Thoracic aorta endothelial cell (primary cell): ENCODE data around the genes KDM8 and APOBR.

DNA sequence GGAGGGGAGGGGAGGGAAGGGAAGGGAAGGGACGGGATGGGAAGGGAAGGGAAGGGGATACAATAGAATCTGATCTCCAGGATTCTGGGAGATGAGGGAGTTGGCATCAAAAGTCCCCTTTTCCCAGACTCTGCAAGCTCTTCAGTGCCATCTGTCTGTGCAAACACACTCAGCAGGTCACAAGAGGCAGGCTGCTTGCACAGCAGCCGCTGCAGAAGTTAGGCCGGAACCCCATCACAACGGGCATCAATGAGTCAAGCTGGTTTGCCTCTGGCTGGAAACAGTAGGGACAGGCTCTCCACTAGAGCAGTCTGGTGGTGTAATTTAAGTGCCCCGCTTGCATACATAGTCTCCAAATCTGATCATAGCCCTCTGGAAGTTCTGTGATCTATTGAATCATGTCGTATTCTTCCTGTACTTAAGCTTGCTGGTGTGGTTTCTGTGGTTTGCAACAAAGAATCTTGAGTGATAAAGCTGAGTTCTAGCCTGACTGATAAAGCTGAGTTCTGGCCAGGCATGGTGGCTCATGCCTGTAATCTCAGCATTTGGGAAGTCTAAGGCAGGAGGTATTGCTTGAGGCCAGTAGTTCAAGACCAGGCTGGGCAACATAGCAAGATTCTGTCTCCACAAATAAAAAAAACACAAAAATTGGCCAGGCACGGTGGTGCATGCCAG lies 33.7 kb upstream of the KDM8 start:
- CAGE, long polyA plus RNA = no peak

DNA sequence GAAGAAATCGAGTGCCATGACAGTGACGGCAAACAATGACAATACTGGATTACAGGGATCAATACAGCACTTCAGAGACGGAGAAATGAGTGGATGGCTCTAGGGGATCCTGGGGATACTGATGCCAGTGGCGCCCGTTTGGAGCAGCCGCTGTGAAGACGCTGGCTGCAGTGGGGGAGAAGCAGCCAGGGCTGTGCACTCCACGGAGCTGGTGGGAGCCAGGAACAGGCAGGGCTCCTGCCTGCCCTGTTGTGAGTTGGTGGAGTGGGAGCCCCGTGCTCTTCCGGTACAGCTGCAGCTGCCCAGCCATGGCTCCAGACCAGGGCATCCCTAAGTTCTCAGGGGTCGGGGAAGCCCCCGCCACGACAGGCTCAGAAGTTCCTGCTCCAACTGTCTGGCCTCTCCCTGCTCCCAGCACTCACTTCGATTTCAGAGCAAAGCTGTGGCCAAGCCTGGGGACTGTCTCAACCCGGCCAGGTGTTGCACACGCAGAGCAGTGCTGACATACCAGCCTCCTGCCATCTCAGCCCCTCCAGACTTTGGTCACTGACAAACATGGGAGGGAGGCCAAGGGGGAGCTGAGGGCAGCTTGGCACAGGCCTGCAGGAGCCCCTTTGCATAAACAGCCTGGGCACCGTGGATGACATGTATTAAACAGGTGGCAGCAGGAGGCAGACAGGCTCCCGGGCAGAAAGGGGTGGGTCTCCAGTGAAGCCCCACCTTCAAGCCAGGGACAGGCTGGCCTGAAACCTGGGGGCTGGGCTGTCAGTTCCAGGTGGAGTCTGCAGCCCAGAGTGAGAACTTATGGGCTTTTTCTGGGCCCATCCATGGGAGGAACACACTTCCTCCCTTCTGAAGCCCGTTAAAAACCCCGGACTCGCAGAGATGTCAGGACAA lies 13.9 kb upstream of the KDM8 start:
- CAGE, long polyA plus RNA = no peak

GRCh38 chr16:27203076-27204202 lies at the start of gene KDM8:
Gene KDM8 (plus strand): TSS chr16:27203526.
- CAGE, long polyA plus RNA = no peak

DNA sequence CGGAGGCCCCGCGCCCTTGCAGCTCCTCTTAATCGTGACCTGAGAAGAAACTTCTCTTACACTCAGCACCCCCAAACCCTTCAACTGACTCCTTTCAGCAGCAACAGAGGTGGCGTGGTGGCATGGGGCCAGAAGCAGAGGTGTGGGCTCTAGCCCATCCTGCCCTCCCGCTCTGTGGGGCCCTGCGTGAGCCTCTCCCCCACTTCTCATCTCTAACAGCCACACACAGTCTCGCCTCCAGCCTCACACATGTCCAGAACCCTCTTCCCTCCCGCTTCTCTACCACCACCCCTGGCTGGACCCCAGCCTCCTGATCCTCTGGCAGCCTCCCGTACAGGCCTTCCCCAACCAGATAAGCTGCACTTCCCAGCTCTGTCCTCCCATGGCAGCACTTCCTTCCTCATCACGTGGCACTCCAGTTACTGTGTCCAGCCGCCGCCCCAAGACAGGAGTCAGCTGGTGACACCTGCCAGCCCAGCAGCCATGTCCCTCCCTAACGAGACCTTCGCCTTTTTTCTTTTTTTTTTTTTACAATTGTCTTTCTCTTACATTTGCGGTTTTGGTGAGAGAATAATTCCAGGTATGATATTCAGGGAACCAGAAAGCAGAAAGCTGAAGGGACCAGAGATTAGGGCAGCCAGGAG lies 30.4 kb downstream of the NSMCE1 start:
- CAGE, long polyA plus RNA = no peak

GRCh38 chr16:27314930-27315948 lies 1.5 kb downstream of the IL4R start:
- CAGE, long polyA plus RNA = no peak

- CAGE, long polyA plus RNA = no peak
These were observed 6.0 kb downstream of the IL21R start for GRCh38 chr16:27407842-27408522.

DNA sequence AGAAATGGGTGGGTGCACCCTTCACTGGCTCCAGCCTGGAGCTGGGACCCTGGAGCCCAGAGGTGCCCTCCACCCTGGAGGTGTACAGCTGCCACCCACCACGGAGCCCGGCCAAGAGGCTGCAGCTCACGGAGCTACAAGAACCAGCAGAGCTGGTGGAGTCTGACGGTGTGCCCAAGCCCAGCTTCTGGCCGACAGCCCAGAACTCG lies 46.5 kb downstream of the IL21R start:
- CAGE, long polyA plus RNA = no peak

- CAGE, long polyA plus RNA = no peak
These were observed 2.4 kb downstream of the GTF3C1 start for GRCh38 chr16:27547382-27547665.

- CAGE, long polyA plus RNA = no peak
These were observed 195.9 kb downstream of the GSG1L start for GRCh38 chr16:27867587-27868006.

- CAGE, long polyA plus RNA = no peak
These were observed 169.4 kb downstream of the GSG1L start for GRCh38 chr16:27894158-27894419.

- CAGE, long polyA plus RNA = no peak
These were observed 26.3 kb upstream of the GSG1L start for GRCh38 chr16:28089873-28090224.

DNA sequence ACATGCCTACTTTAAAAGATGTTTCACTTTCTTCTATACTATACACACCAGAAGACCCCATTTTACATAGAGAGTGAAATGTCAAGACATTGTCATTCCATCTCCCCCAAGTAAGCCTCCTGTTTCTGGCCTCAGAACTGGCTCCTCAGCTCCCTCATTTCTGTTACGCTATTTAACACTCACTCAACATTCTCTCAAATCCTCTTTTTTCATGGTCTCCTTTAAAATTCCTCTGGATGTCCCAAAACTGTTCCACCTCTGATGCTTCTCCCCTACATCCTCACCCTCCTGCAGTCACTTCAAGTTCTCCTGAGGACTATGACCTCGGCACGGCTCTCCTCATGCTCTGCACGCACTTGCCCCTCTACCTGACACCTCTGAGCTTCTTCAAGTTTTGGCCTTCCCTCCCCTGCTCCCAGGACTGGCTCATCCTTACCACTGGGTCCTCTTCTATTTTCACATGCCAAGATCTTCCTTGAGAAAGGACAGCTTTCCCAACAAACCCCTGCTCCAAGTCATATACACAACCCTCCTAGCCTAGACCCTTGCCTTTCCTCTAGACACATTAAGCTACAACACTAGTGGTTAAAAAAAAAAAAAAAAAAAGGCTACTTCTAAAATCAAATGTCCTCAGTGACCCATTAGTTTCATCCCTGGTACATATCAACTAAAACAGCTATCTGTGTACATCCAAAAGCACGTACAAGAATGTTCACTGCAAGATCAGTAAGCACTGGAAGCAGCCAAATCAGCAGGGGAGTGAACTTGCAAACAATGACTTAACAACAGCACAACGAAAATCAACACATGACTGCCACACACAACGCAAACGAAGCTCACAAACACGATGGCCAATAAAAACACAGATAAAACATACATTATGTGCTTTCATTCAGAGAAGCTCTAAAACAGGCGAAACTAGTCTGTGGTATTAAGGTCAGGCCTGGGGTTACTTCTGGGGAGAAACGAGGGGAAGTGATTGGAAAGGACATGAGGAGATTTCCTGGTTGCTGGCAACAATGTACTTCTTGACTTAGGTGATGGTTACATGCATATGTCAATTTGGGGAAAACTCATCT lies 60.8 kb downstream of the XPO6 start:
- CAGE, long polyA plus RNA = no peak

DNA sequence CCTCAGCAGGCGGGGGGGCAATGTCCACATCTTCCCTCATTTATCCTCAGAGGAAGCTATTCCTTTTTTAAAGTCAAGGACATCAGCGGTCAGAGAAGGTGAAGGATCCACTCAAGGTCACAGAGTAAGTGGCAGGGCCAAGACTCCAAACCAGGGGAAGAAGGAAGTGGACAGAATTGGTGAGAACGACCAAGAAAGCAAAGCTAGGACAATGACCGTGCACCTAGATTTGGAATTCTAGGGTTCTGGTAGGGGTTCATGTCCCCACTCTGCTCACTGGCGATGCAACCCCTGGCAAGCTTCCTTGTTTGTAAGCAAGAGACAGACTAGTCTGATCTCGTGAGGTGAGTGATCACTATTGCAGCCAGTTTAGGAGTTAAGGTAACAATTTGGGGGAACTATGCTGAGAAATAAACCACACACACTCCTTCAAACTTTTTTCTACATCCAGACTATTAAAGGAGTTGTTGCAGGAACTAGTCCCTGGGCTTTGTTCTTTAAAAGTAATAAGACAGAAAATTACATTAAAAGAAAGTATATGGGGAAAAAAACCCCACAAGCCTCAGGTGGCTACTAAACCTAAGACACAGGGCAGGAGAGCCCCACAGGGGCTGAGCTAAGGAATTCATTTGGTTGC lies 48.1 kb downstream of the XPO6 start:
- CAGE, long polyA plus RNA = no peak

GRCh38 chr16:28210620-28211689 lies 810 bp downstream of the XPO6 start:
- CAGE, long polyA plus RNA = no peak

- CAGE, long polyA plus RNA = no peak
These were observed 646 bp upstream of the SBK1 start for GRCh38 chr16:28291493-28292265.

DNA sequence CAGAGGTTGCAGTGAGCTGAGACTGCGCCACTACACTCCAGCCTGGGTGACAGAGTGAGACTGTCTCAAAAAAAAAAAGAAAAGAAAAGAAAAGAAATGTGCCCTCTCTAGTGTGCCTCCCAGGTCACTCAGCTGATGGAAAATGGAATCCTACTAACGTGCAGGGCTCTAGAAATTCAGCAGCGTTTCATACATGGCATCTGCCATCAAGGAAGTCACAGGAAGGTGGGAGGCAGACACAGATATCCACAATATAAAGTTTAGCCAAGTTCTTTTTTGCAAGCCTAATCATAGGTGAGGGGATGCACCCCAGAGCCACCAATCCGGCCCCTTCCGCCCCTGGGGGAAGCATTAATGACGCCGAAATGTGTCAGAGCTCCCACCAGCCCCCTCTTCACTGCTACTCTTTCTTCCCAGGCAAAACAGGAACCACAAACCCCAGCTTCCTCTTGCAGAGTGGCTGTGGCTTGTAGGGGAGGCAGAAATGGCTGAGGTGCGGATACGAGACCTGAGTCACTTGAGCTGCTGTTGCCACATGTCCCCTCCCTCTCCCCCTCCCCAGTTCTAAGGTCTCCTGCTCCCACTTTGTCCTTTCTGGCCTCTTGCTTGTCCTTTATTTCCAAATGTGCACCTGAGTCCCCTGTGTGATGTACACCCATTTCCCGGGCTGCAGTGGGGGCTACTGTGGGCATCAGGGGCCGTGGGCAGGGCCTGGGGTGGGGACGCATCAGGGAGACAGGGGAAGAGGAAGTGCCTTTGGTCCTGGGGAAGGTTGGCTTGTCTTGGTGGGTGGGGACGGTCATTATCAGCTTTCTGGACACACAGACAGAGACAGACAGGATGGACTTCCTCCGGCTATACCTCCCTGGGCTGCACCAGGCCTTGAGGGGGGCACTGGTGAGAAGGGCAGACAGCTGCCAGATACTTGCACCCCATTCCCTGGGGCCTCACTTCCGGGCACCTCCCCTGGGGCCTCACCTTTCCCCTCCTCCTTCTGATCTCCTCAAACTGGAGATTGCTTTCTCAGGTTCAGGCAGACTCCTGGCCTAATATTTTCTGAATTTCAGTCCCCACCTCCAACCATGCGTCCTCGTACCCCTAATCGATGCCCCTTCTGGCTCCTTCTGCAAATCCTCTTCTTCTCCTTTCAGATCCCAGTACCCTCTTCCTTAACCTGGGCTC lies at the start of gene APOBR:
Gene APOBR, plus strand, starts transcription at position 802 of the 1,182 bp plus-strand sequence.
- CAGE, long polyA plus RNA = no peak

DNA sequence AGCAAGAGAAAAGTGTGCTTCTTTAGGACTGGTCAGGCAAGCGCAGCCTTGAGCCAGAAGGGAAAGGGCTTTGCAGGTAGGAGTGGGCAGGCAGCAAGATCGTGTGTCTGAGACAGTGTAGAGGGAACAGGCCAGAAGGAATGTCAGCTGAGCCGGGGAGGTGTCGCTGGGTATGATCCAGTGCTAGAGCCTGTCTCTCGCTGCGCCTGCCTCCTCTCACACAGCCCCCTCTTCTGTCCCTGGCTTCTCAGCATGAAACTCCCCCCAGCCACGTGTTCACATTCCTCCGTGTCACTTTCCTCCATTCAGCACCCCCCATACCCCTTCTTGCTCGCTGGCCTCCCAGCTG lies 18.9 kb downstream of the SGF29 start:
- CAGE, long polyA plus RNA = no peak

DNA sequence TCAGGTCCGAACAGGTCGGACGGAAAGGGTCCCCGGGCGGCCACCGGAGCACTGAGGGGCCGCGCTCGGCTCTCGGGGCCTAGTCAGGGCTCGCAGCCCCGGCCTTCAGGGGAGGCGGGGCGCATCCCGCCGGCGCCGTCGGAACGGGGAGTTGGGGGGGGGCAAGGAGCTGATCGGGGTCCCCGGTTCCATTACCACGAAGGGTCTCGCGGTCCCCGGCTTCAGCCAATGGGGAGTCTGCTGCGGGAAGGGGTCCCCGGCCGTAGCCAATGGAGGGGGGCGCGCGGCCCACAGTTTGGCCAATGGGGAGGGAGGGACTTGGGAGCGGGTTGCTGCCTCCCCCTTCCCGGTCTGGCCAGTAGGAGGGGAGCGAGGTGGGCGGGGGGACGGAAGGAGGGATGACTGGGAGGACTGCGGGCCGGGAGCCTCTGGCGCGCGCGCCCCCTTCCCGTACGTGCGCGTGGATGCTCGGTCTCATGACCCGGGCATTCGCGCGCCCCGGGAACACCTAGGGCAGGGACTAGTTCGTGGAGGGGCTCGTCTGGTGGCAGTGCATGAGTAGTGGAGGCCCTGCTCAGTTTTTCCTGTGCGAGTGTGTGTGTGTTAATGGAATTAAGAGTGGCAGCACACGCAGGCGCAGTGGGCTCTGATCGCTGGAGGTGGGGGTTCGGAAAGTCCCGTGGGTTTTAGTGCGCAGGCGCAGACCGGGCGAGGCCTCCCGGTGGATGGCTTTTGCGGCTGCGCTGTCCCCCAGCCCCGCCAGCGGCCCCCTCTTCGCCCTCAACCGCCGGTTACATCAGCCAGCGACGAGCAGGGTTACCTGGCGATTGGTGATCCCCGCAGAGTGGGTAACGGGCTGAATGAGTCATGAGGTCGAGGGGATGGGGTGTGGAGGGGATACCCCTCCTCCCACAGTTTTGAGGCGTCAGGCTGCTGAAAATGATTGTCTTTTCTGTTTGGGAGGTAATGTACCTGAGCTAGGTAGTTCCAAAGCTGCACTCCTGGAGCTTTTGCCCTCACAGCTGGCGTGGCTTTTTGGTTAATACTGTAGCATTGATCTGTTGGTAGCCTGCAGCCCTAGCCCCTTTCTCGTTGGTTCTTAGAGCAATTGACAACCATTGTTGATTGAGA lies 1.3 kb downstream of the ATXN2L start:
- CAGE, long polyA plus RNA = no peak

DNA sequence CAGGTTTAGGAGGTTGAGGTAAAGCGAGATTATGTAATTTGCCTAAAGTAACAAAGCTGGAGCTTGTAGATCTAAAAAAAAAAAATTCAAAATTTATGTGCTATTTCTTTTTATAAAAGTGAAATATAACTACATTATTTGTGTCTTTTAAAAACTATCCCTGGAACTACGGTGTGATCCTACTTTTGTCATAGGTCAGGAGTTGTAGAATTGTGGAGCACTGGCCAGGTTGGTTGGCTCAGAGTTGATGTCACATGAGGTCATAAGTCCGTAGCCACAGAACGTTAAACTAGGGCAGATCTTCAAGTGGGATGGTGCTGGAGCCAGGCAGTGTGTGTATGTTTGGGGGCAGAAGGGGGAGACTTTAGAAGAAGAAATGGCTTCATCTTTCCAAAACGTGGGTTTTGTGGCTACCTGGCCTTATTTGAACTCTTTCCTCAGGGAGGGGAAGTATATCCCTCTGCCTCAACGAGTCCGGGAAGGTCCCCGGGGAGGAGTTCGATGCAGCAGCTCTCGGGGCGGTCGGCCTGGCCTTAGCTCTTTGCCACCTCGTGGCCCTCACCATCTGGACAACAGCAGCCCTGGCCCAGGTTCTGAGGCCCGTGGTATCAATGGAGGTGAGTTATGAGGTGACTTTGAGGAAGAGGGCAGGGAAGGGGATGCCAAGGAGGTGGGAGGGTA lies 7.5 kb downstream of the ATXN2L start:
- CAGE, long polyA plus RNA = no peak

DNA sequence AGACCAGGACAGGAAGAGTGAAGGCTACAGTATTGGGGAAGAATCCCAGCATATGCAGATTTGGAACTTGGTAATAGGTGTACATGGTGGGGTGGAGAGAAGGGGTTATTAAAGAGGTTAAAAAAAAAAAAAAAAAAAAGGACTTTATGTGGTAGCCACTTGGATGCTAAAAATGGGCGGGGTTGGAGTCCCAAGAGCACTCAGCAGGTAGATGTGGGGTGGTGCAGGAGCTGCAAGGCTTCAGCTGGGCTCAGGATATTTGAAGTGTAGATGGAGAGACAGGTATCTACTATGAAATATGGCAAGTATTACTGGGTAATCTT lies 7.7 kb downstream of the TUFM start:
- CAGE, long polyA plus RNA = no peak